ENCODE measurements around the gene DIP2C.

- PRO-cap, 5 experiments: no peak in any of the 5 experiments
- RAMPAGE, long total RNA, 2 experiments: no peak in any of the 2 experiments
- RRBS: no CpG with 5 or more reads among the region's 12 CpGs
Observed at GRCh38 chr10:306484-307500, 171.5 kb downstream of the ZMYND11 start.

GRCh38 chr10:336866-338243 is 202.1 kb downstream of the ZMYND11 start:
- PRO-cap, 5 experiments: no peak in any of the 5 experiments
- RAMPAGE, long total RNA, 2 experiments: no peak in any of the 2 experiments
- RRBS: no CpG with 5 or more reads among the region's 31 CpGs

DNA sequence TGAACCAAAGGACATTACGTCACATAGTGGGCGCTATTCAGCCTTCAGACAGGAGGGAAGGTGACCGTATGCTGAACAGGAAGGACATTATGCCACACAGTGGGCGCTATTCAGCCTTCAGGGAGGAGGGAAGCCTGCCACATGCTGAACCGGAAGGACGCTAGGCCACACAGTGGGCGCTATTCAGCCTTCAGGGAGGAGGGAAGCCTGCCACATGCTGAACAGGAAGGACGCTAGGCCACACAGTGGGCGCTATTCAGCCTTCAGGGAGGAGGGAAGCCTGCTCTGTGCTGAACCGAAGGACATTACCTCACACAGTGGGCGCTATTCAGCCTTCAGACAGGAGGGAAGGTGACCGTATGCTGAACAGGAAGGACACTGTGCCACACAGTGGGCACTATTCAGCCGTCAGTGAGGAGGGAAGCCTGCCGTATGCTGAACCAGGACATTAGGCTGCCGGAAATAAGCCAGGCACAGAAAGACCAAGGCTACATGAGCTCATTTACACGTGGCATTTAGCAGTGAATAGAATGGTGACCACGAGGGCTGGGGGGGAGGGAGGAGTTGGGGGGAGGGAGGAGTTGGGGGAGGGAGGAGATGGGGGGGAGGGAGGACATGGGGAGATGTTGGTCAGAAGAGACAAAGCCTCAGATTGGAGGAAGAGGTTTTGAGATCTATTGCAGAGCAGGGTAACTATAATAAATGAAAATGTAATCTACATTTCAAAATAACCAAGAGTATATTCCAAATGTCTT is 259.5 kb downstream of the ZMYND11 start:
- PRO-cap, 5 experiments: peak in 1 of 5 experiments; most common minus-strand start position 449 of the sequence (in 1)
- RAMPAGE, long total RNA, 2 experiments: no peak in any of the 2 experiments
- RRBS: no CpG with 5 or more reads among the region's 17 CpGs

DNA sequence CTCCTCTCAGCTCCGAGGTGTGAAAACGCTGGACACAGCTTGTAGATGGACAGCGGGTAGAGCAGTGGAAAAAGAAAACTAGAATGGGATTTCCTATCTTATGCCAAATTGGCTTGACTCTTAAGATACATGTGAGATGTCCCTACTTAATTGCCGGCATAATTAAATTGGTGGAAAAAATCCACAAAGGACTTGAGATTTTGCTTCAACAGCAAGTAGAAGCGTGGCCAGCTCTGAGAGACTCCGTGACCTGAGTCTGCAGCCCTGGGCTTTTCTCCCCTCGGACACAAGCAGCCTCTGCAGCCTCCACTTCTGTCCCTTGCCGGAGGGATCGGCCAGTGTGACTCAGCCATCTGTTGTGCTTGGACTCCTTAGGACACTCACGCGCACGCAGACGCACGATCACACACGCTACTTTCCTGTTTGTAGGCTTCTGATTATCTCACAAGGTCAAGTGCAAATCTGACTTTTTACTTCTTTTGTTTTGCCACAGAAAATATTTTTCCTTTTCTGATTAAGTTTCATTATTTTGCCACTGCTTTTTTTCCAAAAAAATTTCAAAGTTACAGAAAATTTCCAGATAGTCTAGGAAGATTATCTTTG is 268.8 kb downstream of the DIP2C start:
- PRO-cap, 5 experiments: peak in 2 of 5 experiments; most common minus-strand start position 288 of the sequence (in 1)
- RAMPAGE, long total RNA, 2 experiments: no peak in any of the 2 experiments
- RRBS: no CpG with 5 or more reads among the region's 15 CpGs

GRCh38 chr10:458354-458901 is 231.0 kb downstream of the DIP2C start:
- PRO-cap, 5 experiments: no peak in any of the 5 experiments
- RAMPAGE, long total RNA, 2 experiments: no peak in any of the 2 experiments
- RRBS: 89% methylated on average over 6 of the region's 23 CpGs

GRCh38 chr10:484955-485911 is 204.2 kb downstream of the DIP2C start:
- PRO-cap, 5 experiments: peak in 3 of 5 experiments; most common minus-strand start chr10:485164 (in 2)
- RAMPAGE, long total RNA, 2 experiments: no peak in any of the 2 experiments
- RRBS: no CpG with 5 or more reads among the region's 30 CpGs

DNA sequence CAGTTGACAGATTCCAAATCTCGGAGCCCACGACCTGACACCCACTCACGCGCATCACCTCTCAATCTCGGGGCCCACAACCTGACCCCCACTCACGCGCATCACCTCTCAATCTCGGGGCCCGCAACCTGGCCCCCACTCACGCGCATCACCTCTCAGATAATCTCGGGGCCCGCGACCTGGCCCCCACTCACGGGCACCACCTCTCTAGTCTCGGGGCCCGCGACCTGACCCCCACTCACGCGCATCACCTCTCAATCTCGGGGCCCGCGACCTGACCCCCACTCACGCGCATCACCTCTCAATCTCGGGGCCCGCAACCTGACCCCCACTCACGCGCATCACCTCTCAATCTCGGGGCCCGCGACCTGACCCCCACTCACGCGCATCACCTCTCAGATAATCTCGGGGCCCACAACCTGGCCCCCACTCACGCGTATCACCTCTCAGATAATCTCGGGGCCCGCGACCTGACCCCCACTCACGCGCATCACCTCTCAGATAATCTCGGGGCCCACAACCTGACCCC is 105.1 kb downstream of the DIP2C start:
- PRO-cap, 5 experiments: no peak in any of the 5 experiments
- RAMPAGE, long total RNA, 2 experiments: no peak in any of the 2 experiments
- RRBS: no CpG with 5 or more reads among the region's 43 CpGs

GRCh38 chr10:619750-620380 is 69.6 kb downstream of the DIP2C start:
- PRO-cap, 5 experiments: no peak in any of the 5 experiments
- RAMPAGE, long total RNA, 2 experiments: no peak in any of the 2 experiments
- RRBS: no CpG with 5 or more reads among the region's 17 CpGs

GRCh38 chr10:652260-652688 is 37.2 kb downstream of the DIP2C start:
- PRO-cap, 5 experiments: no peak in any of the 5 experiments
- RAMPAGE, long total RNA, 2 experiments: no peak in any of the 2 experiments
- RRBS: 100% methylated on average over 1 of the region's 13 CpGs

DNA sequence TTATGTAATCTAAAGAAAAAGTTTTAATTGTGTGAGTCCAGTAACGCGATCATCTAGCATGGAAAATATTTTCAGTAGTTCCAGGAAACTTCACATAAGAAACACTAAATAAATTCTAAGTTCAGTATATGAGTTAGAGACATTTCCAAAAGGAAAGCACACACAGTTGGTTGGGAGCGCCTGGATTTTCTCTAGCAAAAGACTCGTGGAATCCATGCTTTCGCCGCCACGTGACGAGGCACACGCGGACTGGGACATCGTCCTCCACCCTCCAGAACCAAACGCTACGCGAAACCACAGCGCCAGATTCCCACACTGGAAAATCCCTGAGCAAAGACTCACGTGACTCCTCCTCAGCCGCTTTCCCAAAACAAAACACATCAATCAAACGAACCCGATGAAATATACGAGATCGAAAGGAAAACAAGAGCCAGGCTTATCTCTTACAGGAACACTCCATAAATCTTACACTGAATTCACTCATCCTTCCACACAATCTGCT is 24.0 kb downstream of the DIP2C start:
- PRO-cap, 5 experiments: no peak in any of the 5 experiments
- RAMPAGE, long total RNA, 2 experiments: no peak in any of the 2 experiments
- RRBS: no CpG with 5 or more reads among the region's 21 CpGs

- PRO-cap, 5 experiments: no peak in any of the 5 experiments
- RAMPAGE, long total RNA, 2 experiments: no peak in any of the 2 experiments
- RRBS: no CpG with 5 or more reads among the region's 19 CpGs
Observed at GRCh38 chr10:679987-680822, 9.3 kb downstream of the DIP2C start.

DNA sequence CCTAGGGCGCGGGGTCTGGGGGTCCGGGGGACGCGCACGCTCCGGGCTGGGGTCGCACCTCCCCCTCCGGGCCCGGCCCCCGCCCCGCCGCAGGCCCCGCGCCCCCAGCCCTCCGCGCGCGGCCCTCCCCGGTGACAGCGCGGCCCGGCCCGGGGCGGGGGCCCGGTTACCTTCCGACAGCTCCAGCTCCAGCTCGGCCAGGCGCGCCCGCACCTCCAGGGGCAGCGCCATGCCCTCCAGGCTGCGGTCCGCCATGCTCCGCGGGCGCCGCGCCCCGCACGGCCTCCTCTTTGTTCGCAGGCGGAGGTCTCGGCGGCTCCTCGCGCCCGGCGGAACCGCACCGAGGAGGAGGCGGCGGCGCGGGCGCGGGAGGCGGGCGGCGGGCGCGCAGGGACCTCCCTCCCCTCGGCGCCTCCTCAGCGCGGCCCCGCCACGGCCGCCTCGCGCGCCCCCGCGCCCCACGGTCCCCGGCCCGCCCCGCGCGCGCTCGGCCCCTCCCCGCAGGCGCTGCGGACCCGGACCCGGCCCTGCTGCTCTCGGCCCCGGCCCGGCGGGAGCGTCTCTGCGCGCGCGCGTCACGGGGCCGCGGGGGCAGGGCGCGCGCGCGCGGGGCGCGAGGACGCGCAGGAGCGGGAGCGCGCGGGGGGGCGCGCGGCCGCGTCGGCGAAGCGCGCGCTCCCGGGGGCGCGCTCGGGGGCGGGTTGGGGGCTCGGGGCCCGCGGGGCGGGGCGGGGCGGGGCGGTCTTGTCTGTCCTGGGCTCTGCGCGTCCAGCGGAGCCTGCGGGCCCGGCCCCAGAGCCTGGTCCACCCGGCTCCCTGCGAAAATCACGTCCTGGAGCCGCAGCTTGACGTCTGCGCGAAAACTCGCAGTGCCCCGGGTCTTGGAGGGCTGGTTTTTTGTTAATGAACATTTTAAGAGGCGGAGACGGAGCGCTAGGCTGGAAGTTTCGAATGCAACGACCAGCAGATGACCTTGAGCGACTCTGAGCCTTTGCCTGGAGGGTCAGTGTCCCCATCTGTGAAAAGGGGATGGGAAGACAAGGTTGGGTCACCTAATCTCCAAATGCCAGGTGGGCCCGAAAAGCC is at the start of gene DIP2C:
TSS of gene DIP2C (minus strand) at position 345 of the 1,086 bp plus-strand sequence.
- PRO-cap, 5 experiments: peak in 4 of 5 experiments; most common plus-strand start position 771 of the sequence (in 3); most common minus-strand start position 342 of the sequence (in 4)
- RAMPAGE, long total RNA, 2 experiments: no peak in any of the 2 experiments
- RRBS: 3% methylated on average over 36 of the region's 157 CpGs

GRCh38 chr10:818326-819105 is 113.0 kb downstream of the LARP4B start:
- PRO-cap, 5 experiments: no peak in any of the 5 experiments
- RAMPAGE, long total RNA, 2 experiments: no peak in any of the 2 experiments
- RRBS: no CpG with 5 or more reads among the region's 9 CpGs

- PRO-cap, 5 experiments: no peak in any of the 5 experiments
- RAMPAGE, long total RNA, 2 experiments: no peak in any of the 2 experiments
- RRBS: no CpG with 5 or more reads among the region's 10 CpGs
Observed at GRCh38 chr10:824623-825551, 106.6 kb downstream of the LARP4B start.

GRCh38 chr10:973964-974629 is 14.1 kb upstream of the GTPBP4 start:
- PRO-cap, 5 experiments: no peak in any of the 5 experiments
- RAMPAGE, long total RNA, 2 experiments: no peak in any of the 2 experiments
- RRBS: no CpG with 5 or more reads among the region's 16 CpGs

GRCh38 chr10:1033599-1034008 is 7.9 kb upstream of the IDI2 start:
- PRO-cap, 5 experiments: no peak in any of the 5 experiments
- RAMPAGE, long total RNA, 2 experiments: no peak in any of the 2 experiments
- RRBS: no CpG with 5 or more reads among the region's 1 CpG

DNA sequence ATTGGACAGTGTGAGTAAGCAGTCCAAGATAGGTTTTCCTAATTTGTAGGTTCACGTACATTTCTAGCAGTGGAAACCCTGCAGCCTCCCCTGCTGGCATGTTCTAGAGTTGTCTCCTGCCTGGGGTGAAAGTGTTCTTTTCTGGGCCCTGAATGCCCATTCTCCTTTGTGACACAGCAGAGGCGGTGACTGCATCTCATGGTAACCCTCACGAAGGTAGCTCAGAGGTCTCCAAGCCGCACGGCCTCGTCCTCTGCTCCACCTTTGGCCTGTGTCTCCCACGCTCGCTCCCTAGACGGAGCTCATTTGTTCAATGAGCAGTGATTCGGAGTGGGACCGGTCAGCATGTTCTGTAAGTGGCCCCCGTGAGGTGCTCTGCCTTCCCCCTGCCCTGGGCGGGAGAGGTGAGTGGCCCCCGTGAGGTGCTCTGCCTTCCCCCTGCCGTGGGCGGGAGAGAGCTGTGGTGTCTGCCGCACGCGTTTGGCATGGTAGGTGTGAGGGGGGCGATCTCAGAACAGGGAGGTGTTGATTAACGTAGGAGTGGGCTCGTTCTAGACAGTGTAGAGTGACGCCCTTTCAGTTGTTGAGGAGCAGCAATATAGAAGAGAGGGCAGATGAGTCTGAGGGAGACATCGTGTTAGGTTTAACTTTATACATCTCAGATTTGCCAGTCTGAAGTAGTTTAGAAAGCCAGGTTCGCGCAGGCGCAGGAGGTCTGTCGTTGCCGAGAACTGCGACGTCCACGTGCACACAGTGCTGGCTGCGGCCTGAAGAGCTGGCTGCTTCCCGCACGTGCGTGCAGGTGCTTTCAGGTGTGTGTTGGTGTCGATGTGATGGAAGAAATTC is 18.2 kb downstream of the WDR37 start:
- PRO-cap, 5 experiments: no peak in any of the 5 experiments
- RAMPAGE, long total RNA, 2 experiments: no peak in any of the 2 experiments
- RRBS: no CpG with 5 or more reads among the region's 37 CpGs

DNA sequence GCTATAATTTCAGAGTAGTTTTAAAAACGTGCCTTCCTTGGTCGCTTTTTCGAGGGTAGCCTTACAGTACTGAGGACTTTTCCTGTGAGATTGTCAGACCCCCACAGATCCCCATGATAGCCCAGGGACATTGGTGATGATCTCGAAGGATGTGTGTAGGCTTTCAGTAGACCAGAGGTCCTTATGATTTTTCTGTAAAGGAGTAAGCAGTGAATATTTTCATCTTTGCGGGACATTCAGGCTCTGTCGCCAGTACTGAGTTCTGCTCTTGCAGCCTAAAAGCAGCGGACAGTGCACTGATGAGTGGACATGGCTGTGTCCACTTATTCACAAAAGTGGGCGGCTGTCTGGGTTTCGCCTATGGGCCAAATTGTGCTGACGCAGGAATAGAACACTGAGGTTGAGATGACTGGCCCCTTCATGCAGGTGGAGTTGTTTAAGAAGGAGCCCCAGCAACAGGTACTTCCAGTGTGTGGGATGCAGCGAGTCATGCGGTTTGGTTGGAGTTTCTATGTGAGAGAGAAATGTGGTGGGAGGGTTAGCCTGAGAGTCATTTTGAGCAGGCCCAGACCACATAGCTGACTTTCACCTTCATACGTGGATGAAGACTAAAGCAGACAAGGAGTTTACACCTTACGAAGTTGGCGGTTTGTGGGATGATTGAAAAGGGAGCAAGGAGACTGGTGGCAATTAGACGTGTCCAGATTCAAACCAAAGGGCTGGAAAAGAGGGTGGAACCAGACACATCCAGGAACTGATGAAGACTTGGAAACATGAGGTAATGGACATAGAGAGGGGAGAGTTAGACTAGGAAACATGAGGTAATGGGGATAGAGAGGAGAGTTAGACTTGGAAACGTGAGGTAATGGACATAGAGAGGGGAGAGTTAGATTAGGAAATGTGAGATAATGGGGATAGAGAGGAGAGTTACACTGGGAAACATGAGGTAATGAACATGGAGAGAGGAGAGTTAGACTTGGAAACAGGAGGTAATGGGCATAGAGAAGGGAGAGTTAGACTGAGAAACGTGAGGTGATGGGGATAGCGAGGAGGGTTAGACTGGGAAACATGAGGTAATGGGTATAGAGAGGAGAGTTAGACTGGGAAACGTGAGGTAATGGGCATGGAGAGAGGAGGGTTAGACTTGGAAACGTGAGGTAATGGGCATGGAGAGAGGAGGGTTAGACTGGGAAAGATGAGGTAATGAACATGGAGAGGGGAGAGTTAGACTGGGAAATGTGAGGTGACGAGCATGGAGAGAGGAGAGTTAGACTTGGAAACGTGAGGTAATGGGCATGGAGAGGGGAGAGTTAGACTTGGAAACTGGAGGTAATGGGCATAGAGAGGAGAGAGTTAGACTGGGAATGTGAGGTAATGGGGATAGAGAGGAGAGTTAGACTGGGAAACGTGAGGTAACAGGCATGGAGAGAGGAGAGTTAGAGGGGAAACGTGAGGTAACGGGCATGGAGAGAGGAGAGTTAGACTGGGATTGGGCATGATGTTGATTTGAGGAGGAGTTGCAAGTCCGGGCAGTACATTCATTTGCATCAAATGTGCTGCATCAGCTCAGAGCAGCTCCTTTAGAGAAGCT is 38.4 kb downstream of the WDR37 start:
- PRO-cap, 5 experiments: no peak in any of the 5 experiments
- RAMPAGE, long total RNA, 2 experiments: no peak in any of the 2 experiments
- RRBS: no CpG with 5 or more reads among the region's 27 CpGs

DNA sequence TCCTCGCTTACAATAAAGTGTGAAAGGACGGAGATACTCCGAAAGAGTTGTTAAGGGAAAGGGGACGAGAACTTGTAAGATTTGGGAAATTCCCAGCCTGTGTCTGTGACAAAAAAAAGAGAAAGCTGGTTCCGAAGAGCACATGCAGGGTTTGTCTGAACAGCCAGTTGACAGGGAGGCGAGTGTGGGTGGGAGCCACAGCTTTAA is 40.8 kb downstream of the WDR37 start:
- PRO-cap, 5 experiments: no peak in any of the 5 experiments
- RAMPAGE, long total RNA, 2 experiments: no peak in any of the 2 experiments
- RRBS: no CpG with 5 or more reads among the region's 6 CpGs

GRCh38 chr10:1120424-1121323 is 64.5 kb downstream of the WDR37 start:
- PRO-cap, 5 experiments: no peak in any of the 5 experiments
- RAMPAGE, long total RNA, 2 experiments: no peak in any of the 2 experiments
- RRBS: no CpG with 5 or more reads among the region's 37 CpGs